Placental pericyte (primary cell): ENCODE measurements around a stretch of chr2.

- CAGE, long polyA plus RNA: no peak
Observed at GRCh38 chr2:20622774-20623139, 28.1 kb downstream of the HS1BP3 start.

- CAGE, long polyA plus RNA: no peak
Observed at GRCh38 chr2:20757596-20758057, 65.3 kb downstream of the LDAH start.

DNA sequence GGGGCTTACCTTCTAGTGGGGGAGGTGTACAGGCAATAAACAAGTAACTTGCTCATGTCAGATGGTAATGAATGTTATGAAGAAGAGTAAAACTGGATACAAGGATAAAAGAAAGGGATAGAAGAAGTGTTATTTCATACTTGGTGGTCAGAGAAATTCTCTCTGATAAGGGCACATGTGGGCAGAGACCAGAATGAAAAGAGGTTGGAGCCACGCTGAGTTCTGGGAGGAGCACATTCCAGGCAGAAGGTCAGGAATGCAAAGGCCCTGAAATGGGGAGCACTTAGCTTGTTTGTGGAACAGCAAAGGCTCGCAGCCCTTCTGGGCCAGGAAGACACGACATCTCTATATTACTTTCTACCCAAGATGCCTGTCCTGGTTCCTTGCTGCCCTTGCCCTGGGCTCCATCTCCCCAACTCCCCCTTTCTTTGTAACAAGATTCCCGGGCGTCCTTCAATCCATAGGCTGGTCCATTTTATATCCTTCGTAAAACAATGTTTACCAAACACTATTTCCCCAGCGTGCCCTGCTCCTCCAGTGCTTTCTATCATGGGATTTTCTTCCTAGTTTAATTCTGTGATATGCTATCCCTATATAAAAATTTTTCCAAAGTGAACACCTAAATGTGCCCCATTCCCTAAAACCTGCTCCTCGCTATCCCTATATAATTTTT is 26.4 kb downstream of the APOB start:
- CAGE, long polyA plus RNA: no peak

GRCh38 chr2:21019264-21019670 is 24.6 kb downstream of the APOB start:
- CAGE, long polyA plus RNA: no peak

GRCh38 chr2:21019671-21020712 is 23.9 kb downstream of the APOB start:
- CAGE, long polyA plus RNA: no peak

DNA sequence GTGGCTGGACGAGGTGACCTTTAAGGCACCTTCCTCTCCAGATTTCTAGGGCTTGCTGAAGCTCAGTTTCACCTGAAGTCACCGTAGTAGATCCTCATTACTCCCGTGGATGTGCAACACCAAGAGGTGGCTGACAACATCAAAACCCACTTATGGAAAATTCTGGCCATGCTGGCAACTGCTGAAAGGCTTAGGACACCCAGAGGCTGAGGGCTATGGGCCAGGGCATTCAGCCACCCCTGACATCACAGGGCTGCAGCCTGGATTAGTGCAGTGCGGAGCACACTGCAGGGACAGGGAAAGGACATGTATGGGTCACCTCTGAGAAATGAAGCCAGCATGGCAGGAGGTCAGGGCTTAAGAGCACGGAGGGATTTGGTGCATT is 300.6 kb downstream of the TDRD15 start:
- CAGE, long polyA plus RNA: no peak

DNA sequence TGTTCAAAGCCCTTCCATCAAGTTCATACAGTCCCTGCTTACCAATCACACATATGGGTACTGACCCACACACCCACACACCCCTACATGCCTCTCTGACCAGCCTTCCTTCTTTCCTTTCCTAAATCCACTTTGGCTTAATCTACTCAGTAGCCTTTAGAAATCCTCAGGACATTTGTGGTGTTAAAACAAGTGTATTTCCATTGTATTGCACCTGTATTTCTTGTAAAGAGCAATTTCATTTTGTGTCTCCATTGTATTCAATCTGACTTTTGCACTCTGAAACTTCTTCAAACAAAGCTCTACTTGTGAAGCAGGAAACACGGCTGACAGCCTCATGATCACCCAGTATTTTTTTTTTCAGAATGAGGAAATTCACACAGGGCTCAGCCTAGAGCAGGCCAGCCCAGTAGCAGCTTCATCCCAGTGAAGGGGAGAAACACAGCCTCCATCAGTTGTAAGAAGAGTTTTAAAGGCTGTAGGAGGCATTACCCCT is 176.0 kb upstream of the KLHL29 start:
- CAGE, long polyA plus RNA: no peak

- CAGE, long polyA plus RNA: no peak
Observed at GRCh38 chr2:23268454-23268828, 116.5 kb upstream of the KLHL29 start.

- CAGE, long polyA plus RNA: no peak
Observed at GRCh38 chr2:23480990-23481575, 96.1 kb downstream of the KLHL29 start.

DNA sequence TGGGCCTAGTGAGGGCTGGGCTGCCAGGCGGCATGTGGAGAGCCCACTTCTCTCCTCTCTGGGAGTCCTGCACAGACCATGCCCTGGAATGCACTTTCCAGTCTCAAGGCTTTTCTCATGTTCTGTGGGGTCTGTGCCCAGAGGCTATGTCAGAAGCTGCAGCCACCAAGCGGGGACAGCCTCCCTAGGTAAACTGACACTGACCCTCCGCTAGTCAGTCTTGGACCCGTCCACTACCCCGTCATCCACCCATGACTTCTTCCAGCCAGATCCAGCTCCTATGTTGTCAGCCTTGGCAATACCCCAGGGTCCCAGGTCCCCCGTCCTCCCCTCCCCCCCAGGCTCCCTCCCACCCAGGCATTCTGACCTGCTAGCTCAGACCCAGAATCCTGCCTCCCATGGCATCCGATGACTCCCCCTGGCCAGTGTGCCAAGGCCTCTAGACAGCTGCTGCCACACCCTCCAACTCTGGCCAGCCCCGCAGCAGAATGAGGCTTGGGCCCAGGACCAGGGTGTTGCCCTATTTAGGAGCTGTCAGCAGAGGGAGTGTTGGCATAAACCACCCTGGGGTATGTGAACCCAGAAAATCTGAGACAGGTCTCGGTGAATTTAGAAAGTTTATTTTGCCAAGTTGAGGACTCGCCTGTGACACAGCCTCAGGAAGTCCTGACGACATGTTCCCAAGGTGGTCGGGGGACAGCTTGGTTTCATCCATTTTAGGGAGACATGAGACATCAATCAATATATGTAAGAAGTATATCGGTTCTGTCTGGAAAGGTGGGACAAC is 134.2 kb downstream of the KLHL29 start:
- CAGE, long polyA plus RNA: no peak

DNA sequence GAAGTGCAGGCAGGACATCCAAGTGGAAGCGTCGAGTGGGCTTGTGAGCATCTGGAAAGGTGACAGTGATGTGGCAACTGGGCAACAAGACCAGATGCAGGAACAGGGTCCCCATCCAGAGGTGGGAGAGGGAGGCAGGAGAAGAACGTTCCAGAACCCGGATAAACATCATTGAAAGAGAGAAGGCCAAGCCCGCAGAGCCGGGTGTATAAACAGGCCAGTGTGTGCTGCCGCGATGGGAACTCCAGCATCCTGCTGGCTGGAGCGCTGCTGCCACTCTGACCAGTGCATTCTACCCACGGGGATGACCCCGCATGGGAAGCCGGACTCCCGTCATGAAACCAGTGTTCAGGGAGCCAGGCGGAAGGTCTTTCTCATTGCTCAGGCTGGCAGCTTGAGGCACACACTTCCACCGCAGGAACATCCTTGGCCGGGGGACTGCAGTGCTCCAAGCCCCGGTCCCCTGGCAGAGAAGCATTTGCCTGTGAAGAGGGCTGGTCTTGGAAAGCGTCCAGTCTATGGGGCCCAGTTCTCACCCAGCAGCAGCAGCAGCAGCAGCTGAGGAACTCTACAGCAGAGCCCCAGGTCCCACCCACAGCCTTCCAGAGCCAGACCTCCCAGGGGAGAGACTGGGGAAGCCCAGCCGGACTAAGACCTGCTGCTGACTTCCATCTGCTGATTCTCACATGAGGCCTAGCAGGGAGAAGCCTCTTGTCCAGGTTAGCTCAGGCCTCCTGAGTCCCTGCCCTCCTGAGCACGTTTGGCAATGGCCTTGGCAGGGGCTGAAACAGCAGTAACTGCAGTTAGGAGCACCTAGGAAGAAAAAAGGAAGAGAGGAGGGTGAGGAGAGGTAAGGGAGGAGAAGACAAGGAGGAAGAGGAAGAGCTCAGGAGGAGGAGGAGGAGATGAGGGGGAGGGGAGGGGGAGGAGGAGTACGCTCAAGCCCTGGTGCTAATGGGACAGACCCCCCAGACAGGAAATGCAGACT is 236.0 kb downstream of the KLHL29 start:
- CAGE, long polyA plus RNA: no peak

DNA sequence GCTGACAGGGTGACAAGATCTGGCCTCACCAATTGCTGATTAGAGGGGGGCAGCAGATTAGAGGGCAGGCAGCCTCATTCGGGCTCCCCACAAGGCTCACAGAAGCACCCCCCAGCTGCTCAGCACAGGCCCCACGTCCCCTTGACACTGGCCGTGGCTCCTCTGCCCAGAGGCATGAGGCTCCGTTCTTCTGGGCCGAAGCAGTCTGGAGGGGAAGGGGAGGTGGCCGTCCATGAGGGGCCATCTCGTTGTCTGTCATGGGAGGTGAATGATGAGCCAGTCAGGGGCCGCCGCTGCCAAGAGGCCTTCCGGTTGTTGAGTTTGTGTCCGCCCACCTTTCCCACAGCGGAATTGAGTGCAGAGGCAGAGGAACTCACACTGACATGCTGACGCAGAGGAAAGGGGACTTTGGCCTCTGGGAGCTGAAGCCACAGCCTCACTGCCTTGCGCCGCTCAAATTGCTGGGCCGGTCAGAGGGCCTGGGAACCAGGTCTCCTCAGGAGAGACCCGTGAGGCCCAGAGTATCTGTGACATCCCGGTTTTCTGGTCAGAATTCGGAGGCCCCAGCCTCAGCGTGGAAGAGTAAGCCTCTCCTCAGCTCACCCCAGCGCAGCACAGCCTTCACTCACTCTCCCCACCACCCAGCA is 268.4 kb downstream of the ATAD2B start:
- CAGE, long polyA plus RNA: no peak

- CAGE, long polyA plus RNA: no peak
Observed at GRCh38 chr2:23732881-23733904, 193.7 kb downstream of the ATAD2B start.

GRCh38 chr2:24011292-24011802 is 1.5 kb downstream of the MFSD2B start:
- CAGE, long polyA plus RNA: no peak

GRCh38 chr2:24077246-24078104 is 1.3 kb upstream of the SF3B6 start:
- CAGE, long polyA plus RNA: no peak

DNA sequence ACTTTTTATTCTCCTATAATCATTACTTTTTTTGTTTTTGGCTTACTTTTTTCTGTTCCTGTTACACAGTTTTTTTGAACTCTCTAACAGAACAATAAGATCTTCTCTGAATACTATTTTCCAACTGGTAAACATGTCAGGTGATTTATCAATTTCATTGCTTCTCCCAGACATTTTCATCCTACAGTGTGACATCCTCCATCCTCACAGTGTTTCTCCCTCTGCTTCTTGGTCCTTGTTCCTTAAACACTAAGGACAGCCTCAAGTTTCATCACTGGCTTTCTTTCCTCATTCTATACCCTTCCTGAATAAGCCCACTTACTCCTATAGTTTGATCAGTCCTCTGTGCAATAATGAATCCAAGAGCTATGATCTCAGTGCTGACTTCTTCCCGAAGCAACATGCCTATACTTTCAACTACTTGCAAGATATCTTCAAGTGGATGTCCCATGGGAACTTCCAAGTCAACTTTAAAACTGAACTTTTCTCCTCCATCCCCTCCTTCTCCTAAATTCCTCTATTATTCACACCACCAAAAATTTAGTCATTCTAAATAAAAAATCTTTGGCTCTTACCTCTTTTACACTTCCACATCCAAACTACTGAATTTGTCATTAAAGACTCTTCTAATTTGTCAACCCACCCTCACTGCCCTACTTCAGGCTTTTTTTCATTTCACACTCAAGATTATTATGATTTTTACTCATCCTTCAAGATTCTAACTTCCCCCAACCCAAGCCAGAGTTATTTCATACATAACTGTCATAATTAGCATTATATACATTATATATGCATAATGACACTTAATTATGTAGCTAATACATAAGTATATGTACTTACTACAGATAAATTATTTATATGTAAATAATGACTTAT is 87.7 kb downstream of the FAM228A start:
- CAGE, long polyA plus RNA: no peak

DNA sequence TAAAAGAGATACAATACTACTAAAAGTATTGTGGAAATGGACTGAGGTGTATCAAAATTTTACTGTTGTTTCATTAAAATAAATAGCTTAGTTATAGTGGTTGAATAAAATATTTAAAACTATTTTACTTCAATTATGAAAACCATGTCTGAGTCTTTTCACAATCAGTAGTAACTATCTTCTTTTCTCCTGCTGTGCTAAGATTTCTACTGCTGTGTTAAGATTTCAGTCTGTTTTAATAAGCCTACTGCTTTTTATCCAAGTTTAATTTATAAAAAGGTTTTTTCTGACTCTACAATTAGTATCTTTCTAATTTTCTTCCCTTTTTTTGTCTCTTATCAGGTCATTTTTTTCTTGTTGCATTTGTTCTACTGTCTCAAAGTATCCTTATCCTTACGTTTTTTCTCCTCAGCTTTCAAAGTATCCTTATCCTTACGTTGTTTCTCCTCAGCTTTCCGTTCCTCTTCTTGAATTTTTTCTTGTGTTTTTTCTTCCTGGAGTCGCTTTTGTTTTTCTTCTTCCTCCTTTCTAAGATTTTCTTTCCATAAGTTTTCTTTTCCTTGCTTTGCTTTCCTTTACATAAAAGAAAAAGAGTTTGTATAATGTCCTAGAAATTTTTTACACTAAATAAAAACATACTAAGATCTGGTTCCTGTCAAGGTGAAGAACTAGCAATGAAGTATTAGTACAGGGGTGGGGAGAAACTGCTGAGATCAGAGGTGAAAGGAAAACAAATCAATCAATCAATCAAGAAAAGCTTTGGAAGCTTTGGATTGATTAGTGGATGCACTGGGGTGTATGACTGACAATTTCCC is 88.8 kb downstream of the ITSN2 start:
- CAGE, long polyA plus RNA: no peak

DNA sequence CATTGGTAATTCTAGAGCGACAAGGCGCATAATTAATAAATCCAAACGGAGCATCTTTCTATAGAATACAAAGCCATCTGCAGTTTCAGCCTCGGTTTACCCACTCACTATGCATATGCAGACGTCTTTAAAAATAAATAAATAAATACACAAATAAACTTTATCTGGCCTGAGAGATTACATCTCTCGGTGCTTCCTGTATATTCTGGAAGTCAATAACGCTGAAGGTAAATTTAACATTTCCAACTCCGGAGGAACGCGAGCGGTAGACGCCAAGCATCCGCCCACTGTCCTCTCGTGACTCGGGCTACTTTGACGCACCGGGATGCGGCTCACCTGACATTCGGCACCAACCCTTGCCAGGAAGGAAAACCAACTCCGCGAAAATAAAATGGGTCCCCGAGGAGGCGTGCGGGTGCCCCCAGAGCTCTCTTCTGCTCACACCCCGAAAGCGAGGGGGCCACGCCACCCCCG is 796 bp downstream of the ITSN2 start:
- CAGE, long polyA plus RNA: no peak

GRCh38 chr2:24492206-24492994 is 1.3 kb downstream of the NCOA1 start:
- CAGE, long polyA plus RNA: no peak

GRCh38 chr2:24720309-24720855 is 72.8 kb downstream of the PTRHD1 start:
- CAGE, long polyA plus RNA: no peak